AG09309 (cell line): ENCODE measurements around a stretch of chr15.

DNA sequence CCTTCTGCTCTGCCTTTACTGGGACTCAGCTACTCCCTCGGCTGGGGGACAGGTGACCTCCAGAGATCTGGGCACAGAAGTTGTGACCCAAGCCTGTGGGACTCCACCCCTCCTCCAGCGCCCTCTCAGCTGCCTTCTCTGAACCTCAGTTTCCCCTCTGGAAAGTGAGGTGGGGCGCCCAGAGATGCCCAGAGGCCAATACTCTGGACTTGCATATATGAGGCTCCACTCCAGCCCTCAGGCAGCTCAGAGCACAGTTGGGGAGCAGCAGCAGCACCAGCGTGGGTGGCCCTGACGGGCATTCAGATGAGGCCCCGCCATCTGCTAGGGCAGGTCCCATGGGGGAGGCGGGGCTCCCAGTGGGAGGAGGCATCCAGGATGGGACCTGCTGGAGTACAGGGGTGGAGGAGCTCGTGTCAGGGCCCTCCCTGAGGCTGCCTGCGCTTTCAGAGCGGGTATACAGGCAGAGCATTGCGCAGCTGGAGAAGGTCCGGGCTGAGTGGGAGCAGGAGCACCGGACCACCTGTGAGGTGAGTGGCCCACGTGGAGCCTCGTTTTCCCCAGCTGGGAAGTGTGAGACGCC is 35.2 kb downstream of the PSTPIP1 start:
- RRBS, result no CpG with 5 or more reads among the region's 16 CpGs

- RRBS, result no CpG with 5 or more reads among the region's 6 CpGs
These were observed 28.5 kb downstream of the TSPAN3 start for GRCh38 chr15:77042480-77042725.

GRCh38 chr15:77154994-77155567 is 84.2 kb upstream of the TSPAN3 start:
- RRBS, result no CpG with 5 or more reads among the region's 12 CpGs

DNA sequence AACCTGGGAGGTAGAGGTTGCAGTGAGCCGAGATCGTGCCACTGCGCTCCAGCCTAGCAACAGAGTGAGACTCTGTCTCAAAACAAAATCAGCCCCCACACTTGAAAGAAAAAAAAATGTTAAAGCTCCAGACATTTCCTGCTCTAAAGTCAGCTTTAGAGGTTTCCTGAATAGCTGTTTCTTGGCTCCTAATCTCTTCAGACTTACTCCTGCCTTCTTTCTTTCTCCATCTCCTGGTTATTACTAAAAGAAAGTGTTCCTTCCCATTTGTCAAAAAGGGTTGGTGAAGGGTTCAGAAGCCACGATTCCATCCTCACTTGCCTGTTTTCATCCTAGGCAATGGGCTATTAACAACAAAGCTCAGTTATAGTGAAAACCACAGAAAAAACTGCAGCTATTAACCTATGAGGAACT is 89.7 kb upstream of the TSPAN3 start:
- RRBS, result no CpG with 5 or more reads among the region's 4 CpGs

DNA sequence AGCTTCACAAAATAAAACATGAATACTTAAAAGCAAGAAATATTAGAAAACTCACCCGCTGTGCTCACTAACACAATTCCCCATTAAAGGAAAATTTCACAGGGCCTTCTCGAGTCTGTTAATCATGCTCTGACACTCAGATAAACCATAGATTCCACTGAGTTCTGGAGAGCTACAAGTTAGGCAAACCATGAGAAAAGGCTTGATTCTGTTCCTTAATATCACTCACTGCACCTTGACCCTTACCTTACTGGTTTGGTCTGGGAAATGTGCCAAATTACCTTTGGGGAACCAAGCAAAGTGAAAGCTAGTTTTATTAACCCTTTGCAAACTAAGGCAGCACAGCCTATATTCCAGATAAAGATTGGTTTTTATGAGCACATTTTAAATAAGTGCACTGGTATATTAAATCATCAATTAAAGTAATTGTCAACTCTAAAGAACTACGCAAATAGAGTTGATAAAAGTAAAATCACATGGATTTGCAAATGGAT is 90.2 kb upstream of the TSPAN3 start:
- RRBS, result no CpG with 5 or more reads among the region's 3 CpGs

DNA sequence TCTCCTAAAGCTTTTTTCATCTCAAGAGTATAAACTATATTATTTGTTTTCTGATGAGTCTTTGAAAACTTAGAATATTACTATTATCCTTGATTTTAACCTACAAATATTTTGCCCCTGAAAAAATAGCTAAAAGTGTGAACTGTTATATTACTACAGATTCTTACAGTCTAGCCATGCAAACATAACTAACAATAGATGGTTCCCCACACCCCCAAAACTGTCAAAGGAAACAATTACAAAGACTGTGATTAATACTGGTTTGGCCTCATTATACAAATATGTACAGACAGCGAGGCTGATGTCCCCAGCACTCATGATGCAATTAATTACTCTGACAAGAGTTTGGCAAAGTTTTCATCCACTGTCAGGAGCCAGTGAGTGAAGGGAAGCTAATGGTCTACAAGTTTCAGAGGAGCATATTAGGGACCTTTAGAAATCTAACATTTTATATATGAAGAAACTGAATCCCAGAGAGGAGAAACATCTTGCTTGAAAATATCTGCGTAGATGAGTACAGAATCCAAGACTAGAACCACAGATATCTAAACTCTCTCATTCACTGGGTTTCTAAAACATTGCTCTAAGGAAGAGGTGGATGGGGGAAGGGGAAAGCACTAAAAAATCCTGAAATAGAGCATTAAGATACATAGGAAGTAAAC is 61.0 kb downstream of the HMG20A start:
- RRBS, result no CpG with 5 or more reads among the region's 2 CpGs

GRCh38 chr15:77497827-77498513 is 77.3 kb downstream of the HMG20A start:
- RRBS, result no CpG with 5 or more reads among the region's 8 CpGs

GRCh38 chr15:77596848-77597413 is 35.8 kb downstream of the LINGO1 start:
- RRBS, result no CpG with 5 or more reads among the region's 5 CpGs

DNA sequence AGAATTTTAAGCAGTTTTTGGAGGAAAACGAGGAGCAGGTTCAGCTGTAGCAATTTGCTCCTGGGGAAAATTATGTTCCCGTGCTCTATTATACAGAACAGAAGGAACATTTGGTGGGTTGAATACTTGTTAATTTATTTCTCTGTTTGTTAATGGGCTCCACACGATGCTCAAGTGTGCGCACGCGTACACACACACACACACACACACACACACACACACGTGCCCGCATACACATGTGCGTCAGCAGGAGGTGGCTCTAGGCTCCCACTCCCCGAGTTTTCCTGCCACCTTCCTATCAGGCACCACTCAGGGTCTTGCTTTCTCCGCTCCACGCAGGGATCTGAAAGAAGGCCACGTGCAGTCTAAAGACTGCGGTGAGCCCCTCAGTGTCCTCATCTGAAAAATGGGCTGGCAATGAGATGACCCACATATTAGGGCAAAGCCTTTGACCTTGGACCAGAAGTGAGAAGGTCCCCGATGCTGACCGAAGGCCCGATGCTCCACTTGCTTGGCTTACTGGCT is 149.4 kb upstream of the LINGO1 start:
- RRBS, result no CpG with 5 or more reads among the region's 17 CpGs

- RRBS, result 3% methylated on average over 44 of the region's 110 CpGs
These were observed 187.3 kb upstream of the LINGO1 start for GRCh38 chr15:77819687-77820753.

DNA sequence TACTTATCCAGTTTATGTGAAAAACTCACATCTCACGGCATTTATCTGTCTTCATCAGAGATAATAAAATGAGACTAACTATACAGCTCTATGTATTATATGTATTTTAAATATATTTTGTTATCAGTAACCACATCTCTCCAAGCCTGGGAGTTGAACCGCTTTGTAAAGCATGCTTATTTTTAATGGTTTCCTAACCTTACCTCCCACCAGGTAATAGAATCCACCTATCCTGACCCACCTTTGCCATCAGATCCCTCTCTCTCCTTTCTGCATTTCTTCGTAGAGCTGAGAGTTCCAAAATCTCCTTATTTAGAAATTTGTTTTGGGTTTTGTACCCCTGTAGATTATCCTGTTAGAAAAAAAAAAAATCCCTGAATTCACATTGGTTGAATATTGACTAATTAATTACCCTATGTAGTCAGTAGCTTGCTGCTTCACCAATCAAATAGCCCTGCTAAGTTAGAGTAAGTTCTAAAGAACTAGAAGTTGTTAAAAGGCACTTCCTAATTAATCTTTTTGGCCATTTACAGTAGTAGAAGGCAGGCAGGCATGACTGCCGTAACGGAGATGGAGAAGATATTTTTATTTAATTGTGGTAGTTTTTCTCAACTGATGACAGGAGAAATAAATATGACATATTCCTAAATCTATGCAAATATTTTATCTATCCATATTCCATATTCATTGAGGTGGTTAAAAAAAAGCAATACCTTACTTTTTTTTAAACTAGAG is 59.7 kb downstream of the TBC1D2B start:
- RRBS, result no CpG with 5 or more reads among the region's 5 CpGs

- RRBS, result 2% methylated on average over 40 of the region's 64 CpGs
These were observed 528 bp downstream of the IDH3A start for GRCh38 chr15:78149439-78150340.

DNA sequence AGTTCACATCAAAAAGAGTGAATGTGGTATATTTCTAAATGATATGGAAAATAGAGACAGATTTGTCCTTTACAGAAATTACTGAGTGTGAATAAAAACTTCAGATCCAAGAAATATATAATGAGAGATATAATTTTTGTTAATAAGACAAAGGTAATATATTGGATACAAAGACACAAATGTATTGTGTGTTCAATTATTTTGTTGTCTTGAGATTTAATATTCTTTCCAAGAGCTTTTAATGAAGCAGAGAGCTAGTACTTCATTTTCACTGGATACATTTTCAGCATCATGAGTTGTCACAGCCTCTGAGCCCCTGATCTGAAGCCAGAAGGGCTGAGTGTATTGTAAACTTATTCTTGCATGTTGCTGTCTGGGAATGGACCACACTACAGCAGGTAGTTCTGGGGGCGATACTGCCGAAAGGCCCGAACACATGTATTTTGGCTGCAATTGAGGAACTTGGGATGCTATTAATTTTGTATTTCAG is 20.4 kb downstream of the IDH3A start:
- RRBS, result no CpG with 5 or more reads among the region's 3 CpGs

- RRBS, result no CpG with 5 or more reads among the region's 6 CpGs
These were observed 7.1 kb upstream of the SKIC8 start for GRCh38 chr15:78306375-78306948.

- RRBS, result no CpG with 5 or more reads among the region's 4 CpGs
These were observed 23.6 kb downstream of the IREB2 start for GRCh38 chr15:78461561-78462075.

DNA sequence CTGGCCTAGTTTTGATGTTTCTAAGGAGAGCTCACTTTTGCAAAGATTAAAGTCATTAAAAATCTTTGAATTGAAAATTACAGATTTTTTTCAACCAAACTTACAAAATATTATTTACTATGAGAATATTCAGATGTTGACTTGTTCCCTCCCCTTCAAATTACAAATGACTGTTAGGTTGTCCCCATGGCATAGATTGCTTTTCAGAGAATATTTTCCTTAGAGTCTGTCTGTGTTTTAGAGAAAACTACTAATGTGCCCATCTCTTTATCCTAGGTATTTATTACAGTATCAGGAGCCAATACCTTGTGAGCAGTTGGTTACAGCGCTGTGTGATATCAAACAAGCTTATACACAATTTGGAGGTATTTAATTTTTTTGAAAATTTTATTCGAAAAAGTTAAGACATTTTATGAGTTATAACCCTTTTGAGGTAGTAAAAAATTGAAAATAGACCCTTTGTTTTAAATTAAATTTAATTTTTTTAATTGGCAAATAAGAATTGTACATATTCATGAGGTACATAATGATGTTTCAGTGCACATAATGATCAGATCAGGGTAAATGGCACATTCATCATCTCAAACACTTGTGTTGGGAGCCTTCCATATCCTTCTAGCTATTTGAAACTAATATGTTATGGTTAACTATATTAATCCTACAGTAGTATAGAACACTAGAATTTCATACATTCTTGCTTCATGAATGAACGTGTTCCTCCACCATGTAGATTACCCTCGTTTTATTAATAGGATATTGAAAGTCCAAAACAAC is 4.5 kb downstream of the PSMA4 start:
- RRBS, result no CpG with 5 or more reads among the region's 4 CpGs

DNA sequence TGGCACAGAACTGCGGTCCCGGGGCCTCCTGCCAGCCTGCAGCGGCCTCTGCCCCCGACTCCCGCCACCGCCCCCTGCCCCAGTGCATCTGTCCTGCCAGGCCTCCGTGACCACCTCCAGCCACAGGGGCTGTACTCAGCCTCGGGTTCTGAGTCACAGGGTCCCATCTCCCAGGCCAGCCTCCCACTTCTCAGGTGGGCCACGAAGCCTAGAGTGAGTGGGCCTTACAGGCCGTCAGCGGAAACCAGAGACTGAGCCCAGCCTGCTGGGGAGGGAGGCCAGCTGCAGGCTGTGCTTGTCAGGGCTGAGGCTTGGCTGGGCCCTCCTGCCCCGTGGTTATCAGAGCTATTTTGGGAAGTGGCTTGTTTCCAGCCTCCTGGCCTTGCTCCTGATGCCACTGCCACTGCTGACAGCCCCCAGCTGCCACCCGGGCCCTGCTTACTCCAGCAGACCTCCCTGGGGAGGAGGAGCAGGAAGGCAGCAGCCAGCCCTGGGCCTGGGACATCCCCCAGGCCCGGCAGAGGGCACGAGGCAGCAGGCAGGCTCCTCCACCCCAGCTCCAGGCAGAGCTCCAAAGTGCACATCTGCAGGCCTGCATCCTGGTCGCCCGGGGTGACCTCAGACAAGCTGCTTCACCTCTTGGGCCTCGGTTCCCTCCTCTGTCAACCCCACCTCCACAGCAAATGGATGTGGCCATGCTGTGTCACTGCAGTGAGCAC is 51.2 kb downstream of the ADAMTS7 start:
- RRBS, result 9% methylated on average over 2 of the region's 18 CpGs

GRCh38 chr15:78887915-78888571 is 15.4 kb downstream of the MORF4L1 start:
- RRBS, result no CpG with 5 or more reads among the region's 9 CpGs

DNA sequence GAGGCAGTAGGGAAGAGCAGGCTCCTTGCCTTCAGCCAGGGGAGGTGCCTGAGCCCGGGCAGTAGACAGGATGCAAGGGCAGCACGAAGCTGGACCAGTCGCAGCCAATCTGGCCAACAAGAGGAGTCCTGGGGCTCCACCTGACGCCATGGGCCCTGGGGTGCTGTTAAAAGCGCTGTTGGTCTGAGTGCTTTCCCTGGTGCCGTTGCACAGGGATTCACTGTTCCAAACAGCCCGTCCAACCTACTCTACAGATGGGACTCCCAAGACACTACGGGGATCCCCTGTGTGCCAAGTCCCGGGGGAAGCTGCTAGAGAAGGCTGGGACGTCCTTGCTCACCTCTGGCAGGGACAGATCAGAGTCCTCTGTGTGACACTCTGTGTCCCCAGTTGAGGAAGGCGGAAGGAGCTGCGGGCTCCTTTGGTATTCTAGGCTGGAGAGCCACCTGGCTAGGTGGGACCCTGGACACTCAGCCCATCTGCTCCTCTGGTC is 602 bp downstream of the CTSH start:
- RRBS, result no CpG with 5 or more reads among the region's 12 CpGs

GRCh38 chr15:78950255-78950734 is 5.4 kb upstream of the CTSH start:
- RRBS, result no CpG with 5 or more reads among the region's 9 CpGs